Metastatic Pancreatic Carcinoma in the Ovary (tissue), 1 donor: ENCODE measurements around the genes CYP4F22 and AP1M1.

GRCh38 chr19:15287253-15287464, 45.2 kb downstream of the BRD4 start:
- PRO-cap = no peak

DNA sequence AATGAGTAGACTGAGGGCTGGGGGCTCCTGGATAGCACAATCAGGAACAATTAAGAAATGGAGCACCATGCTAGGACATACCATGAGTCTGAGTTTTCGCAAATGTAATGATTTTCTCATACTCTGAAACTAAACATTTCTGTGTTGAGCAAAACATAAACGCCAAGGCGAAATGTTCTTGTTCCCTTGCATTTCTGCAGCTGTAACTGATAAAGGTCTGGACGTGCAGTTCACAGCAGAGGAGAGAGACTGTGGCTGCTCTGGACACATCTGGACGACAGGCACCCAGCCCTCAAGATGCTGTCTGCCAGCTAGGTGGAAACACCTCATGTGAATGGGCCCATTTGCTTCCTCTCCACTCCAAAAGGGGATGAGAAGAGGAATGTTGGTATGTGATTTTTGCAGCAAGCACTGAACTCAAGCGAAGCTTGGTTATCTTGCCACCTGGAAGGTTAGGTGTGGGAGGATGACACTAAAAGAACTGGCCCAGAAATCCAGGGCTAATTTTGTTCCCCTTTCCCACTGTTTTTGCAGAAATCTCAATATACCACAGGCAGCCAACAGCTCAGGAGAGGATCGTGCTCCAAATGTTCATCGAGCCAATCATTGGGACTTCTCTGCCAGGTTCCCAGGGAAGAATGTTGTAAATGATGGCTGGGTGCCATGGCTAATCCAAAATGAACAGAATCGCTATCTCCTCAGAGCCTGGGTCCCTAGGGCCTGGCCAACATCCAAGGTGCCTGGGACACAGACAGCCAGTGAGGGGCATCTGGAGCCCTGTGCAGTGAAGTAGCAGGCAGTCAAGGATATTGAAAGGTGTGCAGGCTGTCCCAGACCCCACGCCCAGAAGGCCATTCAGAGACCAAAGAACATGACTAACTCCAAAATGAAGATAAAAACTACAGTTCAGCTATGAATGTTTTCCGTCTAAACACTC, 38.0 kb downstream of the BRD4 start:
- PRO-cap = no peak

- PRO-cap = no peak
These were observed 11.4 kb downstream of the AKAP8 start for GRCh38 chr19:15368176-15368513.

DNA sequence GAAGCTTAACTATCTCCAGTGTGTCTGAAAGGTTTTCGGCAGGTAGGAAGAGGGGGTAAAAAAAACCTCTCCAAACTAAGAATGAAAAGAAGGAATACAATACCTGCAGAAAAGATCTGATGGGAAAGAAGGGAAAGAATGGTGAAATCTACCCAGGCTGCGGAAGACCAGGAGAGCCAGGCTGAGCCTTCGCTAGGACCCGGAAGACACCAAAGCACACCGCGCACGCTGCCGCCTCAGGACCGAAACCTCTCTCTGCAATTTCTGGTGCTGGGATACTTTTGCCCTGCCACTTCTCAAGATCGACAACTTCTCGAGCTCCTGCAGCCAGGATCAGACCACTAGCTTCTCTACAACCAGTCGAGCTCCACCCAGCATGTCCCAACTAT, 1.2 kb downstream of the AKAP8 start:
- PRO-cap = no peak

DNA sequence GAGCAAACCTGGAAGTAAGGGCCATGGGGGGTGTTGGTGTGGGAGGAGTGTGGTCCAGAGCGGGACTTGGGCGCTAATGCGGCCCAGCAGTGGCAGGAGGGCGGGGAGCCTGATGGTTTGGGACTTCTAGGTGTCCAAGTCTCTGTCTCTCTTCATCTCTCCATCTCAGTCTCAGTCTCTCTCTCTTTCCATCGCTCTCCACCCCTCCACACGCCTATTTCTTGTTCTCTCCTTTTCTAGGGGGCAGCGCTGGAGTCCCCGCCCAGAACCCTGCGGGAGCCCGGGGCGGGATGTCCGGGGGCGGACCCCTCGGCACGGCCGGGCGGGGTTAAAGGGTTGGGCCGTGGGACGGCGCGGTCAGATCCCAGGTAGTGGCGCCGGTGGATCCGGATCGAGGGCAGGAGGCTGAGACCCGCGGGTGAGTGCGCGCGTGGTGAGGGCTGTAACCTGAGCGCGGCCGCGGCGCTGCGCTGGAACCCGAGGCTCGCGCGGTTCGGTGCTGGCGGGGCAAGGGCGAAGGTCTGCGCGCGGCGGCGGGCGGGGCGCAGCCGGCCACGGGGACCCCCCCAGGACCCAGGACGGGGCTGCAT, at the start of gene CYP4F22:
Gene CYP4F22 (plus strand): TSS at position 360 of the 590 bp plus-strand sequence.
- PRO-cap = no peak

GRCh38 chr19:15540376-15540755, 32.0 kb downstream of the CYP4F22 start:
- PRO-cap = no peak

GRCh38 chr19:15701970-15703026, 25.5 kb upstream of the OR10H2 start:
- PRO-cap = bidirectional peak, plus-strand start at chr19:15702207, minus-strand start at chr19:15702054; unidirectional peak, plus-strand start at chr19:15702772; unidirectional peak, plus-strand start at chr19:15702881

DNA sequence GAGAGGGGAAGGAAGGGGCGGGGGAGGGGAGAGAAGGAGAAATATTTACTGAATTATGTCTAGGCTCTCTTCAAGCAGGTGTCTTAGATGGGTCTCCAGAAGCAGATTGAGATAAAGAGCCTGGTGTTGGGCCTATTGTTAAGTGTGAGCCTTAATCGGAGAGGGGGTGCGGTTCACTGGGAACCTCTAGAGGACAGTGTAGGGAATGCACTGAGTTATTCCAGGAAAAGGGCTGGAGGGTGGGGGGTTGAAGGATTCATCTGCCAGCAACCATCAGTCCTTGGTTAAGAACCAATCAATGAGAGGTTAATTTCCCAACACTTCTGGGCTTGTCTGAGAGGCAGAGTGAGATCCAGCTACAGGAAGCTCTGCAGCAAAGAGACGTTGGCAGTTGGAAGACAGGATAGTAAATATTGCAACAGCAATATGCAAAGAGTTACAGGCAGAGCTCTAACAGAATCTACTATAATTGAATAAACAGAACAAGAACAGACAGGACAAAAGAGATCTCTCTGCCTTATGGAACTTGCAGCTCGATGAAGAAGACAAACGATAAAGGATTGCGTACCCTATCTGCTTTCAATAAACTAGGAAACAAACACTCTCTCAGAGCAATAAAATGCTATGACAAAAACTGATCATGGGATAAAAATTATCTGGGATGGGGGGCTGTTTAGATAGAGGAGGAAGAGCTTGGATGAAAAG, 28.7 kb downstream of the CYP4F2 start:
- PRO-cap = unidirectional peak, plus-strand start at position 343 of the sequence; unidirectional peak, plus-strand start at position 505 of the sequence

DNA sequence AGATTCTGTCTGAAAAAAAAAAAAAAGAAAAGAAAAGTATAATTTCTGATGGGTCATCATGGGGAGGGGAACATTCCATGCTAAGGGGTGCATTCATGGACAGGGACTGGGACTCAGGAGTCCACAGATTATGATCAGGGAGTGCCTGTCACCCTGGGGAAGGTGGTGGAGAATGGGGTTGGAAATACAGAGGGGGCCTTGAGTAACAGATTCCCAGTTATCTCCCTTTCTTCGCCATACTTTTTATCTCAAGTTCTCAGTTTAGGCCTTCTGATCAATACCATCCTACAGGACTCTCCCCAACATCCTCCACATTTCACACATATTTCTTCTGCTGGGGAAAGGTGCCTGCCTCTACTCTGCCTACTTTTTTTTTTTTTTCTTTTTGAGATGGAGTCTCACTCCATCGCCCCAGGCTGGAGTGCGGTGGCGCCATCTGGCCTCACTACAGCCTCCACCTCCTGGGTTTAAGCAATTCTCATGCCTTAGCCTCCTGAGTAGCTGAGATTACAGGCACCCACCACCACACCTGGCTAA, 15.9 kb downstream of the TPM4 start:
- PRO-cap = no peak

DNA sequence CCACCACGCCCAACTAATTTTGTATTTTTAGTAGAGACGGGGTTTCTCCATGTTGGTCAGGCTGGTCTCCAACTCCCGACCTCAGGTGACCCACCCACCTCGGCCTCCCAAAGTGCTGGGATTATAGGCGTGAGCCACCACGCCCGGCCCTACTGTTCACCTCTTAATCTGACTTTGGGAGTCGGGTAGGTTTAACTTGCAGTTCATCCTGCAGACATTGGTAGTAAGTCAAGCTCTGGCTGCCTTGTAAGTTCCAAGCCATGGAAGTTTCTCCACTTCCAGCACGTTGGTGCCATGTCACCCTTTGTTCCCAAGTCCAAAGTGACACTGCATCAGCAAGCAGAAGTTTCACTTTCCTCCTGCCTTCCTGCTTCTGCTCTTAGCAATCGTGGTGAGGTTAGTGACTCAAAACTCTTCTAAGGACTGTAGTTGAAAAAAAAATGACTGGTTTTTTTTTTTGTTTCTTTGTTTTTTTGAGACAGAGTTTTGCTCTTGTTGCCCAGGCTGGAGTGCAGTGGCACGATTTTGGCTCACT, 7.7 kb downstream of the RAB8A start:
- PRO-cap = no peak

DNA sequence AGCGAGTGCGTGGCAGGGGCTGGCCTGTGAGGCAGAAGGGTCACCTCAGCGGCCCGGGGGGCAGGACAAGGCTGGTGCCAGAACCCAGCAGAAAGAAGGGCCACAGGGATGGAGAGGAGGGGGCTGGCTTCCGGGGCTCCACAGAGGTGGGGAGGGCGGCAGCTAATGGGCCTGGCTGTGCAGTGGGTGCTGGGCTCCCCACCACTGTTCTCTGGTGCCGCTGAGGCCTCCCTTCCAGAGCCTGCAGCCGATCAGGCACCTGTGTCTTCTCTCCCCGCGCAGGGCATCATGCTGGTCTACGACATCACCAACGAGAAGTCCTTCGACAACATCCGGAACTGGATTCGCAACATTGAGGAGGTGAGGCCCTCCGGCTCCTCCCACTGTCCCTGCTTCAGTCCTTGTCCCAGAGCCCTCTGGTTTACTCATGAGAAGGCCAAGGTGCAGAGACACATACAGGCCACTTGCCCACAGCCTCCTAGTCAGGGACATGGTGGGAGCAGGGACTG, 13.6 kb downstream of the RAB8A start:
- PRO-cap = no peak

DNA sequence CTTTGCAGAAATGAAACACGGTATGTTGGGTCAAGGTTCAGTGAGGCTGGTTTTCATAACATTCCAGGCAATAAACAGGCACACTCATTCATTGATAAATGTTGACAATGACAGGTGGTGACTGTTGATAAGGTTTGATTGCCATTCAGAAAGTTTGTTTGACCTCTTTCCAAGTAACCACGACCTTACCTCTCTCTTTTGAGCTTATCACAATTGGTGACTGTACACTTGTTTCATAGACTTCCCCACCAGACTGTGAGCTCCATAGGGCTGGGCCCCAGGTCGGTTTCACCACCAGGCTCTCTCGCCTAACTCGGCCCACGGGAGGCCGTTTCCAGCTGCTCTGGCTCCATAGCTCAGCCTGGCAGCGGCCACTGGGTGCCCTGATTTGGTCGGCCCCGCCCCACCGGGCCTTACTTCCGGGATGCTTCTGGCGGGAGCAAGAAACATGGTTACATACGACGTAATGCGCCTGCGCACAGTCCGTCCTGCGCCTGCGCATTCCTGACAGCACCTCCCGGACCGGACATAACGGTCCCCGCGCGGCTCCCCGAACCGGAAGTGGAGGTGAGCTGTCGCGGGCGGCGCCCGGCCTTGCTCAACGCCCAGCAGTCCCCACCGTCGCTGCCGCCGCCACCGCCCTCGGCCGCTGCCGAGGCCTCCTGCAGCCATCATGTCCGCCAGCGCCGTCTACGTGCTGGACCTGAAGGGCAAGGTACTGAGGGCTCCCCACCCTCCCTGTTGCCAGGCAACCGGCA, at the start of gene AP1M1:
Gene AP1M1 (plus strand): TSS at position 558 of the 758 bp plus-strand sequence.
- PRO-cap = bidirectional peak, plus-strand start at position 558 of the sequence, minus-strand start at position 353 of the sequence

GRCh38 chr19:16326275-16326829, 1.7 kb downstream of the KLF2 start:
- PRO-cap = no peak

- PRO-cap = no peak
These were observed 30.8 kb downstream of the KLF2 start for GRCh38 chr19:16355114-16356157.

- PRO-cap = no peak
These were observed 45.9 kb downstream of the KLF2 start for GRCh38 chr19:16370396-16371141.

- PRO-cap = no peak
These were observed 48.9 kb downstream of the KLF2 start for GRCh38 chr19:16373216-16374154.

- PRO-cap = no peak
These were observed 59.7 kb downstream of the KLF2 start for GRCh38 chr19:16384330-16384818.

GRCh38 chr19:16398728-16399193, 73.0 kb downstream of the EPS15L1 start:
- PRO-cap = no peak

DNA sequence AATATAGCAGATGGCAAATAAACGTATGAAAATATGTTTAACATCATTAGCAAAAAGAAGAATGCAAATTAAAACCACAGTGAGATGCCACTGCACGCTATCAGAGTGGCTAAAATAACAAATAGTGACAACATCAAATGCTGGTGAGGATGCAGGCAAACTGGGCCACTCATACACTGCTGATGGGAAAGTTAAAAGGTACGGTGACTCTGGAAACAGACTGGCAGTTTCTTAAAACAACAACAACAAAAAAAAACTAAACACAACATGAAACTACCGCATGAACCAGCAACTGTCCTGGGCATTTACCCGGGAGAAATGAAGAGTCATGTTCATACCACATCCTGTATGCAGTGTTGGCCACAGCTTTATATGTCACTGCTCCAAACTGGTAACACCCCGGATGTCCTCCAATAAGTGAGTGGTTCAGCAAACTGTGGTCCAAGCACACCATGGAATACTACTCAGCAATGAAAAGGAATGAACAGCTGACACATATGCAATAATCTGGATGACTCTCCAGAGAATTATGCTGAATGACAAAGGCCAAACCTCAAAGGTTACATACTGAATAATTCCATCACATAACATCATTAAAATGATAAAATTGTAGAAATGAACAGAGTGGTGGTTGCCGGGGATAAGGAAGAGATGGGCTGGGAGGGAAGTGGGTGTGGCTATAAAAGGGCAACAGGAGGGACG, 22.3 kb downstream of the EPS15L1 start:
- PRO-cap = no peak

- PRO-cap = no peak
These were observed 12.5 kb downstream of the CHERP start for GRCh38 chr19:16529507-16530333.